ReNcell CX (cell line): ENCODE results near the genes PARP4 and ATP12A.

DNA sequence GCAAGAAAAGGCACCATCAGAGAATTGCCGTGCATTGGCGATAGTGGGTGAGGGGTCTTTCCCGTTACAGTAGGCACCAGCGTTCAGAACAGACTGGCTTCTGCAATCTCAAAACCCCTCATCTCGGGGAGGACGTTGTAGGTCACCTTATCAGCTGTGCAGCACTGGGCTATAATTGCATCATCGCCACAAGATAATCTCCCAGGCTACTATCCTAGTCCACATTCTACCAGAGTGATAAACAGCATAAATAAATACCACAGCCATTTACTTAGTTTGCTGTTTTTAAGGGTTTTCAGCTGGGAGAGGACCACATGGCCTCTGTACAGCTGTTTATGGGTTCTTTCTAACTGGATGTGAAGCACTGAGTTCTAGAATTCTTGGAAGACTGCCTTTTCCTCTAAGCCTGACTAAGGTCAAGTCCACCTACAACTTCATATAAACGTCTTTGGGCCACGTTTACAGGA, 752.7 kb upstream of the SGCG start:
- PRO-cap: no peak

DNA sequence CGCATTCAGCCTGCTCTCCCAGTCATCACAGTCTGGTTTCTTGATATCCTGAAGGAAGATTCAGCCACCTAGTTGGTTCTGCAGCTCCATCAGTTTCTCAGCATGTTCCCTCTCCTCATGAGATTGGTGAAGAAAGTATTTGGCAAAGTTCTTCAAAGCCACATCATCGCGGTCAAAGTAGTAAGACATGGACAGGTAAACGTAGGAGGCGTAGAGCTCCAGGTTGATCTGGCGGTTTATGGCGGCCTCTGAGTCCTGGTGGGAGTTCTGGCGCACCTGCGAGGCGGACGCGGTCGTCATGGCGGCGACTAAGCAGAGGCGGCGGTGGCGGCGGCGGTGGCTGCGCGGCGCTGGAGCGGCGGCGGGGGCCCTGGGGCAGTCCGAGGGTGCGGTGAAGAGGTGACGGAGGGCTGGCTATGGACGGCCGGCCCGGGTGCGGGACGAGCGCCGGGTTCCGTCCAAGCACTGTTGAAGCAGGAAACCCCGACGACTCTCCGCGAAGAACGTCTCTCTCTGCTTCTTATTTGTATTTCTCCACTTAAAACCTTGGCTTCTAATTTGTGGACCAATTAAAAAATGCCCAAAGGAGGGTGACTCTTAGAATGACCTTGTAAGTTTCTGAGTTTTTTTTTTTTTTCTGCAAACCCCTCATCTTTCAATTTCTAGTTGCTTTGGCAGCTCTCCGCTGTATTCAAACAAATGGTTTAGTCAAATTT, 484.3 kb upstream of the SGCG start:
- PRO-cap: no peak

DNA sequence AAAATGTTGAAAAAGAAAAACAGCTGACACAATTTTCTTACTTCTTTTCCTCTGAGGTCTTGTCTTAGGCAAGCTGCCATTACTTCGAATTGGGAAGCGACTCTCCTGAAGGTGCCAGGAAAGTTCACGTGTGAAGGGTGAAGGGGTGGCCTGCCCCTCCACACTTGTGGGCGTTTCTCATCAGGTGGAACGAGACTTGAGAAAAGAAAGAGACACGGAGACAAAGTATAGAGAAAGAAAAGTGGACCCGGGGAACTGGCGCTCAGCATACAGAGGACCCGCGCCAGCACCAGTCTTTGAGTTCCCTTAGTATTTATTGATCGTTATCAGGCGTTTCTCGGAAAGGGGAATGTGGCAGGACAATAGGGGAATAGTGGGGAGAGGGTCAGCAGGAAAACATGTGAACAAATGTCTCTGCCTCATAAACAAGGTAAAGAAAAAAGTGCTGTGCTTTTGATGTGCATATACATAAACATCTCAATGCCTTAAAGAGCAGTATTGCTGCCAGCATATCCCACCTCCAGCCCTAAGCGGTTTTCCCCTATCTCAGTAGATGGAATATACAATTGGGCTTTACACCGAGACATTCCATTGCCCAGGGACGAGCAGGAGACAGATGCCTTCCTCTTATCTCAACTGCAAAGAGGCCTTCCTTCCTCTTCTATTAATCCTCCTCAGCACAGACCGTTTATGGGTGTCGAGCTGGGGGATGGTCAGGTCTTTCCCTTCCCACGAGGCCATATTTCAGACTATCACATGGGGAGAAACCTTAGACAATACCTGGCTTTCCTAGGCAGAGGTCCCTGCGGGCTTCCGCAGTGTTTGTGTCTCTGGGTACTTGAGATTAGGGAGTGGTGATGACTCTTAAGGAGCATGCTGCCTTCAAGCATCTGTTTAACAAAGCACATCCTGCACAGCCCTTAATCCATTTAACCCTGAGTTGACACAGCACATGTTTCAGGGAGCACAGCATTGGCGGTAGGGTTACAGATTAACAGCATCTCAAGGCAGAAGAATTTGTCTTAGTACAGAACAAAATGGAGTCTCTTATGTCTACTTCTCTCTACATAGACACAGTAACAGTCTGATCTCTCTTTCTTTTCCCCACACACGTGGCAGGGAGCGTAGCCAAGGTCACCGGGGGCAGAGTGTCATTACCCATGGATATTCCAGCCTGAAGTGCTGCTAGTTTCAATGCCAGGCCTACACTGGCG, 366.9 kb upstream of the SGCG start:
- PRO-cap: no peak

DNA sequence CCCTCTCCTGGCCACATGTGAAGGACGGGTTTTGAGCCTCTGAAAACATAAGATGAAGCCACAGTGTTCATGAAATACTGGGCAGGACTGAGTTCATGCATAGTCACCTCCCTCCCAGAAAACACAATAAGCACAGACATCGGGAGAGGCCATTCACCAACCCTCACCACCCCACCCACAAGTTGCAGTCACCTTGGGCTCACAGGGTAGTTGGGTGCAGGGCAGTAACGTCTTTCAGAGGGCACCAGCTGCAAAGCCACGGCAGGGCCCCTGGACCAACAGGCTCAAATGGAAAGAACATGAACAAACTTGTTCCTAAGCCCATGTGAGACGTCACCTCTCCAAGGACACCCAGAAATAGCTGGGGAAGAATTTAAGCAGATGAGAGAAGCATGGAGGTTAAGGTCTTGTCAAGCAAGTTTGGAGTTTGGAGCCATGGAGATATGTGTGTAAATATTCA, 40.6 kb downstream of the SACS start:
- PRO-cap: no peak

GRCh38 chr13:23466132-23467018, 32.9 kb upstream of the SACS start:
- PRO-cap: bidirectional peak, plus-strand start at chr13:23466529, minus-strand start at chr13:23466358

DNA sequence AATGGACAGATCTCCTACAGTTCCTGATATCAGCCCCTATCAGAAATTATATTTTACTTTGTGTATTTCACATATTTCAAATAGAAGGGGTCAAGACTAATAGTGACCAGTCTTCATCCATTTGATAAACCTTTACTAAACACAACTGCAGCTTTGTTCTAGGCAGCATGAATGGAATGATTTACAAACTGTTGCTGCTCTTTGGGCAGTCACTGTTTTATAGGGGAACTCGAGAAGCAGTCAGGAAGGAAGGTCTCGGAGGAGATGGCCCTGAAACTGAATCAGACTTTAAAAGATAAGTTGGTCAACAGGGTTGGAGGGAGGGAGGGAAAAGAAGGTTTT, 37.2 kb upstream of the SACS start:
- PRO-cap: no peak

DNA sequence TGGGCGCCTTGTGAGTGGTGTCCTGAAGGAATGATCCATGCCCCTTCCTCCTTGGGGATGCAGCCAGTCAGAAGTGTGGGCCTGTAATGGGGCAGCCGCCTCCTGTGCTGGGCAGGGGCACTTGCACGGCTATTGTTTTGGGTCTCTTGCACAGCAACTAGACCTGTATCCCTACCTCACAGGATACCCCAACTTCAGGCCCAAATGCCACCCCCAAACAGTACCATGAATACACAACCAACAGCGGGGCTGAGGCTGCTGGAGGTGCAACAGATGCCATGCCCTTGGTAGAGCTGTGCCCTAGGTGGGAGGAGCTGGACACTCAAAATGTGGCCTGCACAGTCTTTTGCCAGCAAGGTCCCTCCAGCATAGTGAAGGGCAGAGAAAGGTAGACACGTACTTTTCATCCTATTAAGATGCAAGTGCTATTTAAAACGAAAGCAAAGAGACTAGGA, 126.6 kb downstream of the MIPEP start:
- PRO-cap: no peak

DNA sequence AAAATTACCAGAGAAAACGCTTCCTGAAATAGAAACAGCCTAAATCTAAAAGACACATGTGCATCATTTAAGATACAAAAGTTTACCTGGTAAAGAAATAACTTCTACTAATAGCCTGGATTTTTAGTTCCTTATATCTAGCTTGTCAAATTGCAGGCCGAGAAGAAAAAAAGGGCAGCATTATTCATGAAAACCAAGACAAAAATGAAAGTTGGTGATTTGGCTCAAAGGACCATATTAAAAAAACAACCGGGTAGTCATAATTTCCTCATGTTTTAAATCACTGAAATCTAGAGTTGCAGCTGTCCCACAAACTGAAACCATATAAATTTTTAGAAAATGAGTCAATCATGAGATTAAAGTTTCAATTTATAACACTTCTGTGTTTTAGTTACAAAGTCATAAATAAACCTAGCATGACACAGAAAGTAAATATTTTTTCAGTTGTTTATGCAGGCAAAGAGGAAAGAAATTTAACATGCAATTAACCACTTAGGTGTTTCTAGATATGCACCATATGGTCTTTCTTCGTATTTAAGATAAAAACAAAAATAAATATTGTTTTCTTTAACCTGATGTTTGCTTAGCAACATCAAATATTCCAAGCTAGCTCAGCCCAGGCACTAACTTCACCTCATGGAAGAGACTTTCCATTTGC, 94.6 kb downstream of the MIPEP start:
- PRO-cap: no peak

DNA sequence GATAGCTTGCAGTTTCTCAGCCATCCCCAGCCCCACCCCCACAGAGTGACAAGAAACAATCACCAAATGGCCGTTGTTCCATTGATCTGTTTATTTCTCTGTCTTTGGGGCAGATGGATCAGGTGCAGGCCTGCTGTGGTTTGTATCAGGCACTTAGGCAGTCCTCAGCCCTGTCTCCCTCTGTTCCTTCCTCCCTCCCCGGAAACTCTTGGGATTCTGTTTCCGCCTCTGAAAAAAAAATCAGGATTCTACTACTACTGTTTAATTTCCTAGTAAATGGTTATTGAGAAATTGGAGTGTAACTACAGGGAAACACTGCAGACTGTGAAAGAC, 40.6 kb upstream of the SPATA13 start:
- PRO-cap: no peak

- PRO-cap: no peak
Observed at GRCh38 chr13:24217956-24218429, 57.5 kb downstream of the SPATA13 start.

- PRO-cap: no peak
Observed at GRCh38 chr13:24224296-24224642, 63.7 kb downstream of the SPATA13 start.

GRCh38 chr13:24281468-24282071, 27.8 kb upstream of the C1QTNF9 start:
- PRO-cap: no peak

- PRO-cap: no peak
Observed at GRCh38 chr13:24502512-24503054, 10.0 kb downstream of the PARP4 start.

DNA sequence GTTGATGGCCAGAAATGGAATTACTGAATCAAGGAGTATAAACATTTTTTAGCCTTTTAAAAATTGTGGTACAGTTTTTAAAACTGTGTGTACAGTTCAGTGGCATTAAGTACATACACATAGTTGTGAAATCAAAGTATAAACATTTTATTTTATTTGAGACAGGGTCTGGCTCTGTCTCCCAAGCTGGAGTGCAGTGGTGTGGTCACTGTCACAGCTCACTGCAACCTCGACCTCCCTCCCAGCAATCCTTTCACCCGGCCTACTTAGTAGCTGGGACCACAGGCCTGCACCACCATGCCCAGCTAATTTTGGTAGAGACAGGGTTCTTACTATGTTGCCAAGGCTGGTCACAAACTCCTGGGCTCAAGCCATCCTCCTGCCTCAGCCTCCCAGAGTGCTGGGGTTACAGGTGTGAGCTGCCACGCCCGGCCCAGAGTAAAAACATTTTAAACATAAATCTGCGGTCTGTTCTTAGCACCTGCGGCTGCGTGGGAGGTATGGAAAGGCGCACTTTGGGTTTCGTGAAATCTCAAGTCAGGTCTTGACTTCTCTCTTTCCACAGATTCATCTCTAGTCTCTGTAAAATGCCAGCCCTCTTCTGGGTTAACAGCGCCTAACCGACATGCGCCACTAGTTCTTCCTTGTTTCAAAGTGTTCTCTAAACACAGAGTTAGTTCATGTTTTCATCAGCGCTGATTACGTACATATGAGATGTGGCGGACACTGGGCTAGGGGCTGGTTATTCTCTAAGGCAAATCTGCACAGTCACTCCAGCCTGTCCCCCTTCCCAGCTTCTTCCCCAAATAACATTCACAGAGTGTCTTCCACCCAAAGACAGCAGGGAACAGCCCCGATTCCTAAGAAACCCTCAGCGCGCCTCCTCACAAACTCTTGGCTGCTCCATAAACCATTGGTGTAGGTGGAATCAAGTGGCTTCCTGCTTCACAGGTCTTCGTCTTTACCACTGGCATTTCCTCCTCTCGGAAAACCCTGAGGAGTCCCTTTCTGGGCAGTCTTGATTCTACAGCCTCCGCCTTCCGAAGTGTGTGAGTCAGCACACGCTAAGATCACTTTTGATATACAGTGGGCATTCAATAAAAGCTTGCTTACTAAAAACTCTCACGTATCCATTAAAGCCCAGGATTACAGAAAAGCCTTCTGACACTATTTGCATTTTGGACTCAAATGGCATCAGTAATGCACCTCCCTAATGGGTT, 1.5 kb downstream of the PARP4 start:
- PRO-cap: no peak

- PRO-cap: bidirectional peak, plus-strand start at chr13:24512845, minus-strand start at chr13:24512772
Observed at GRCh38 chr13:24512707-24513084, at the start of gene PARP4. Gene PARP4, minus strand, starts transcription at chr13:24512778.

DNA sequence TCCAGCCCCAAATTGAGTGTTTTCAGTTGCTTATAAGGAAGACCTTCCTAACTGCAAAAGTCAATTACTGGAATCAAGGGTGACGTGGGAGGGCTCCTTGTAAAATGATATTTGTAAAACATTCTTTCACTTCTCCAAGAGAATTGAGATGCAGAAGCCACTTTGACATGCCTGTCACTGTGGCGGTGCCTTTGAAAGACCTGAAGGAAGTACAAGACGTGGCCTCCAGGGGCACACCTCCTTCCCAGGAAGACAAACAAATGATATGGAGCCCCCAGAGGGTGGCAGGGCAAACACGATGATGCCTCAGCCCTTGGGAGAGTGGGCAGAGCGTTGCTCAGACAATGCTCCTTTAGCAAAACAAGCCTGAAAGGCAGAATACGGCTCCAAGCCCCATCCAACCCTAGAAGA, 9.3 kb upstream of the ATP12A start:
- PRO-cap: no peak

DNA sequence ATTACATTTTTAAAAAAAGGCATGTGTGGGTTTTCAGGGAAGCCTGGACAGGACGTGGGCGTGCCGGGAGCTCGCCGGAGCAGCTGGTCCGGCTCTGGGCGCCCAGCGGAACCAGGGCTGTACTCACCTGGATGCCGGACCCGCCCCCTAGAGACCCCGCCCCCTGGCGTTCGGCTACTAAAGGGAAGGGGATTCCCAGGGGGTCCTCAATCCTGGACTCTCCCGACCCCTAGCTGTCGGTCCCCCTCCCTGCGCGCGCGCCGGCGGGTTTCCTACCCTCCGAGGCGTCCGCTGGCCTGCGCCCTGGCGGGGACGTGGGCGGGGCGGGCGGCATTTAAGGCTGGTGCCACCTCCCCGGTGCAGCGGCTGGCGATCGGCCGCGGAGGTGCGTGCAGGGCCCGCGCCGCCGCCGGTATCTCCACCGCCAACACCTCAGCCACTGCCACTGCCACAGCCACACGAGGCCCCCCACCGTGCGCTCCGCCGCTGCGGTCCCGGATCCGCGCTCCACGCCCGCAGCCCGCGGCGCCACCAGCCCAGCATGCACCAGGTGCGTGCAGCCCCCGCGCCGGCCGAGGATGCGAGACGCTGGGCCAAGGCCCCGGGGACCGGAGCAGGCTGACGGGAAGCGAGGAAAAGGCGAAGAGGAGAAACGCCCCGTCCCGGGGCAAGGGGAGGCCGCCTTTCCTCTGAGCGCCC, at the start of gene ATP12A:
Gene ATP12A, plus strand, starts transcription at position 206 of the 699 bp plus-strand sequence.
- PRO-cap: no peak

GRCh38 chr13:24683848-24684351, 3.7 kb downstream of the ATP12A start:
- PRO-cap: no peak

DNA sequence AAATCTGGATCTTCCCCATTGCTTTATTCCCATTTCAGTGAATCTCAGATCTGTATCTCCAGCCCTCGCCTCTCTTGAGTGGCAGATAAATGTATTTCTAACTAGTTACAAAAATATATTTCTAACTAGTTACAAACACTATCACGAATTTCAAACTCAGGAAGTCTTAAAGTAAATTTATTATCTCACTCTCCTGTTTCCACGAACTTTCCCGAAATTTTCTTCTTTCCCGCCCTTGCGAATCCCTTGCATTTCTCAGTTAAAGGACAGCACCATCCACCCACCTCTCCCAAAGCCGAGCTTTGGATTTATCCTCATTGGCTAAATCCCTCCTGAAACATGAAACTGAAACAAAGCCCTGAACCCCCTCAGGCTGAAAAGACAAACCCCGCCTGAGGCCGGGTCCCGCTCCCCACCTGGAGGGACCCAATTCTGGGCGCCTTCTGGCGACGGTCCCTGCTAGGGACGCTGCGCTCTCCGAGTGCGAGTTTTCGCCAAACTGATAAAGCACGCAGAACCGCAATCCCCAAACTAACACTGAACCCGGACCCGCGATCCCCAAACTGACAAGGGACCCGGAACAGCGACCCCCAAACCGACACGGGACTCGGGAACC, 9.0 kb upstream of the CENPJ start:
- PRO-cap: no peak

DNA sequence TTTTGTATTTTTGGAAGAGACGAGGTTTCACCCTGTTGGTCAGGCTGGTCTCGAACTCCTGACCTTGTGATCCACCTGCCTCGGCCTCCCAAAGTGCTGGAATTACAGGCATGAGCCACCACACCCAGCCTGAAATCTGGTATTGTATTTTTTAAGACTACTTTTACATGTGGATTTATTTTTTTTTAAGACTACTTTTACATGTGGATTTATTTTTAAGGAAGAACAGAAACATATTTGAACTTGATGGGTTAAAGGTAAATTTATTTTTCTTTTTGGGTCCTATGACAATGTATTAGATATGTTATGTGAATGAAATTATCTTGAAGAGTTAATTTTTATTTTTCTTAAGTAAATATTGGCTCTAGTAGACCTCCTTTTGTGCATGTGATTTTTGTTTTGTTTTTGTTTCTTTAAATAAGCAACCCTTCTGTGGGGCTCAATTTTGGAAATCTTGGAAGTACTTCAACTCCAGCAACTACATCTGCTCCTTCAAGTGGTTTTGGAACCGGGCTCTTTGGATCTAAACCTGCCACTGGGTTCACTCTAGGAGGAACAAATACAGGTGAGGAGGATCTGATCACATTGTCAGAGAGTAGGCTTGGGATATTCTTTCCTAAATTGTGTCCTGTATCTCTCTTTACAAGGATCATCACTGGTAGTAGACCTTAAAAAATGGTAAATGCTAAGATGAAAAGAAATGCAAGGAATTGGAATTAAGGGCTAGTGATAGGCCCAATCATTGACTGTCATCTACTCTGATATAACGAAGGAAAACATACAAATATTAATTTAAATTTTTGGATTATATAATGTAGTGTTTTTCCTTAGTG, 6.2 kb downstream of the NUP58 start:
- PRO-cap: no peak